Epithelial cell of alveolus of lung (primary cell): ENCODE data around the gene ZC3H12D.

- RAMPAGE, long total RNA = no peak
- RRBS = no CpG with 5 or more reads among the region's 11 CpGs
These were observed 130.9 kb upstream of the SASH1 start for GRCh38 chr6:148211695-148212230.

DNA sequence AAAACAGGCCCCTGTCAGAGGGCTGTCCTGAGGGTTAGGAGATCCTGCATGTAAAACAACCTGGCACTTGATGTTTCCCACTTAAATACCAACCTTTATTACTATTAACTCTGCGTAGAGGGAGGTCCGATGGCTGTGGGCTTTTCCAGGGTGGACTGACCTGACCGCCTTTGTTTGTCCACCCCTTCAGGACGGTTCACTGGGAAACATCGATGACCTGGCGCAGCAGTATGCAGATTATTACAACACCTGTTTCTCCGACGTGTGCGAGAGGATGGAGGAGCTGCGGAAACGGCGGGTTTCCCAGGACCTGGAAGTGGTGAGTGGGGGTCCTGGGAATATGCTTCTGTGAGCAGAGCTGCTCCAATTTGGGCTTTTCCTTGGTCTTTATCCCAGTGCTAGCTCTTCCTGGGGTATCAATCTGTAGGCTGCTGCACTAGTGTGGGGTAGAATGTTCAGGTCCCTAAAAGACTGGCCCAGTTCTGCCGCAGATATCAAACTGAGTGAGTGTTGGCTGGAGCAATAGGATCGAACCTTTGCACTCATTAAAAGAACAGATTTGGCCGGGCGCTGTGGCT is 47.4 kb downstream of the SASH1 start:
- RAMPAGE, long total RNA = no peak
- RRBS = no CpG with 5 or more reads among the region's 16 CpGs

DNA sequence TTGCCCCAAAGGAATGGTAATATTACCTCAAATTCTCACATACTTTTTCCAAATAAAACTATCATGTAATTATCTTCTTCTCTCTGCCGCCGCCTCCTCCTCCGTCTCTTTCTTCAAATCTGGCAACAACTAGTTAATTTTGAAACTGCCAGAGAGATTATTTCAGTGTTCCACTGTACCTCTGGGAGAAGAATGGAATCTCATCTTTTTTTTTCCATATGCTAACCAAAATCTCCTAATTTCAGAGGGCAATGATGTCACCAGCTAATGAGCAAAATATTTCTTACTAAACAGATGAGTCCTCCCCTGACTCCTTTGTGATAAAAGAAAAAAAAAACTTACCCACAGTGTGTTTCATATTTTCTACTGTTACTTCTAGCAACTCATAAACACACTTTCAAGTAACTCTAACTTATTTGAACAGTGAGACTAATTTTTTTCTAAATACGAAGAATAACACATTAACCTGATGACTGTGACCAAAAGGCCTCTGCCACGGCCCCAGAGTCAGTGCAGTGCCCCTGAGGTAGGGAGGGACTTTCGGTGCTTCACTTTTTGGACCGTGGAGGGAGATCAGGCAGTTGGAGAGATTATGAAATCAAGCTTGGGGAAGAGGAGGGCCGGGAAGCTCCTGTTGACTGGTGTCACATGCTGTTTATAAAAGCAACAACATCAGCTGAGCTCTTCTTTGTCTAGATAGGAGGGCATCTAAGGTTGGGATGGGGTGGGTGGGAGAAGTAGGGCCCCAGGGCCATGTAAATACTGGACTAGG is 159.6 kb downstream of the SASH1 start:
- RAMPAGE, long total RNA = no peak
- RRBS = no CpG with 5 or more reads among the region's 8 CpGs

DNA sequence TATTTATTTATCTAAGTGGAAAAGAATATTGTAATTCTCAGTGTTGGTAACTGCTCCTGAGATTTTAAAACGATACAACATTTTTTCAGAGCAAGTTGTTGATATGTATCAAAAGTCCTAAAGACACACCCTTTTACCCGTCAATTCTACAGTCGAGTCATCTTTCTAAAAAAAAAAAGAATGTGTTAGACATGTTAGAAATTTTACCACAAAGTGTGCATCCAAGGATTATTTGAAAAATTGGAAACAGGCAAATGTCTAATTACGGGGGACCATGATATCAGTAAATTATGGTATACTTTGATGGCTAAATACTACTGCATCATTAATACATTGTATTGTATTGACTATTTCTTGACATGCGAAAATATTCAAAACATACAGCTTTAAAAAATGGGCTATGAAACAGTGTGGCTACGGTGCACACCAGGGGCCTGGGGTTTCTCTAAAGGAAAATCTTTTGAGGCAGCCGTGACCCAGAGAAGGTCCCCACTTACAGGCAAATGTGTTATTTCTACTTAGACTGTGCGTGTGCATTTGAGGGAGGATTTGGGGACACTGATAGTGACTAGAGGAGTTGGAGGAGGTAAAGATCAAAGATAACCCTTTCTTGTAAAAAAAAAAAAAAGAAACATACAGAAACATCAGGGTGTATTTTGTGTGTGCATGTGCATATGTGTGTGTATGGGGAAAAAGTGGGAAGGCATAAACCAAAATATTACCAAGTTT is 160.7 kb downstream of the SASH1 start:
- RAMPAGE, long total RNA = no peak
- RRBS = no CpG with 5 or more reads among the region's 8 CpGs

DNA sequence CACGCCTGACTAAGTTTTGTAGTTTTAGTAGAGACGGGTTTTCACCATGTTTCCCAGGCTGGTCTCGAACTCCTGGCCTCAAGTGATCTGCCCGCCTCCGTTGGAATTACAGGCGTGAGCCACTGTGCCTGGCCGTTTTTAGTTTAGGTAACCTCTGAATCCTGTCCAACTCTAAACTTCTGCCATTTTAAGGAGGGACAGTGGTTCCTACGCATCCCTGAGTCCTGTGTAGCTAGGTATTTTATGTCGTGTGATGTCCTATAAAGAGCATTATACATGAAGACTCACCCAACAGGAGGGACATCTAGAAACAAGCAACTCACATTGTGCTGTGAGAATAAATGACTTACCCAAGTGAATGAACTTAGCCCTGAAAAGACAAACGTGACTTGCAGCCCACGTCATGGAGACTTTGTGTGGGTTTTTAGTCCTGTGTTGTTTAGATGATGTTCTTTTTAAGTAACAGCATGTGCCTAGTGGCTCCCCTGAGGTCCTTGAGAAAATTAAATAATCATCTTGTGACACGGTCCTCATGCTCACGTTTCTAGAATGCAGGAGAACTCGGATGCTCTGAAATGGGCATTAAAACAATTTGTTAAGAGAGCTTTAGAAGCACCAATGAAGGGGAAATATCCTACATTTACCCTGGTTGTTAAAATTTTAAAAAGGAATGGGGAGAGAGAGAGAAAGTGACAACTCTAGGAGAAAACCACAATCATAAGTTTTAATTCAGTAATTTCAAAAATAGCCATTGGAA is 165.1 kb downstream of the SASH1 start:
- RAMPAGE, long total RNA = no peak
- RRBS = no CpG with 5 or more reads among the region's 14 CpGs

- RAMPAGE, long total RNA = no peak
- RRBS = no CpG with 5 or more reads among the region's 7 CpGs
These were observed 84.2 kb downstream of the UST start for GRCh38 chr6:148830895-148831505.

GRCh38 chr6:148999823-149000393 is 253.1 kb downstream of the UST start:
- RAMPAGE, long total RNA = no peak
- RRBS = no CpG with 5 or more reads among the region's 2 CpGs

DNA sequence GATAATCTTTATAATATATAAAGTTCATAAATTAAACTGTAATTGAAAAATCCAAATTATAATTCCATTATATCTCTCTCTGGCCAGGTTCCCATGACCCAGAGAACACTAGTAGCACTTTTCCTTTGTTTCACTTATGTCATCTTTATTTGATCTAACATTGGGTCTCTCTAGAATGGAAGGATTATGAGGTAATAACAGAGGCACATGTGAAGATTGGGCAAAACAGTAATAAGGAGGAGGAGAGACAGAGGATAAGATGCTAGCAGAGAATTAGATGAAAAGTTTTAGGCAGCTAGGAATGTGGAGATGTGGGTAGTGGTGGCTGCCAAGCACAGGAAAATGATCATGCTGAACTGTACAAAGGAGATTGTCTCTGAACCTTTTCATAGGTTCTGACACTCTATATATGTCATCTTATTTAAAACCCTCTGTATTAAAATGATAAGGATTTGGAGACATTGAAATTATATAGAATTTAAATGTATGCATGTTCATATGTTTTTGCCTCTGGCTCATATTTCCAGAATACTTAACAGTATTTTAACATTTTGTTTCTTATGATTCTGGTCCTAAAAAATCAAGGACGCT is 3.4 kb downstream of the TAB2 start:
- RAMPAGE, long total RNA = no peak
- RRBS = no CpG with 5 or more reads among the region's 1 CpG

DNA sequence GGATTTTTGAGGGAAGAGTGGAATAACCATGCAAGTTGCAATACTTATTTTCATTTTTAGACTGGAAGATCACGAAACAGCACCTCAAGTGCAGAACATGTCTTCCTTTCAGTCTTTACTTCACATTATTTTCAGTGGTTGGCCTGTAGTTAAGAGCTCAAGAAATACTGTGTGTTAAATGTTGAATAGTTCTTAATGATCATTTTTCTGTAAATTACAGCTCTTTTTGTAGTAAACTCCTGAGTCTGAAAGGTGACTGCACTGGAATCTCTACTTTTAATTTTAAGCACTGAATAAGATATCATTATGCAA is 5.3 kb downstream of the TAB2 start:
- RAMPAGE, long total RNA = no peak
- RRBS = no CpG with 5 or more reads among the region's 1 CpG

- RAMPAGE, long total RNA = no peak
- RRBS = no CpG with 5 or more reads among the region's 4 CpGs
These were observed 2.6 kb upstream of the SUMO4 start for GRCh38 chr6:149397397-149397960.

GRCh38 chr6:149454377-149454921 is 30.4 kb downstream of the ZC3H12D start:
- RAMPAGE, long total RNA = no peak
- RRBS = no CpG with 5 or more reads among the region's 17 CpGs

GRCh38 chr6:149484340-149485335 is at the start of gene ZC3H12D:
TSS of gene ZC3H12D (minus strand) at chr6:149485014.
- RAMPAGE, long total RNA = no peak
- RRBS = 67% methylated on average over 1 of the region's 17 CpGs

DNA sequence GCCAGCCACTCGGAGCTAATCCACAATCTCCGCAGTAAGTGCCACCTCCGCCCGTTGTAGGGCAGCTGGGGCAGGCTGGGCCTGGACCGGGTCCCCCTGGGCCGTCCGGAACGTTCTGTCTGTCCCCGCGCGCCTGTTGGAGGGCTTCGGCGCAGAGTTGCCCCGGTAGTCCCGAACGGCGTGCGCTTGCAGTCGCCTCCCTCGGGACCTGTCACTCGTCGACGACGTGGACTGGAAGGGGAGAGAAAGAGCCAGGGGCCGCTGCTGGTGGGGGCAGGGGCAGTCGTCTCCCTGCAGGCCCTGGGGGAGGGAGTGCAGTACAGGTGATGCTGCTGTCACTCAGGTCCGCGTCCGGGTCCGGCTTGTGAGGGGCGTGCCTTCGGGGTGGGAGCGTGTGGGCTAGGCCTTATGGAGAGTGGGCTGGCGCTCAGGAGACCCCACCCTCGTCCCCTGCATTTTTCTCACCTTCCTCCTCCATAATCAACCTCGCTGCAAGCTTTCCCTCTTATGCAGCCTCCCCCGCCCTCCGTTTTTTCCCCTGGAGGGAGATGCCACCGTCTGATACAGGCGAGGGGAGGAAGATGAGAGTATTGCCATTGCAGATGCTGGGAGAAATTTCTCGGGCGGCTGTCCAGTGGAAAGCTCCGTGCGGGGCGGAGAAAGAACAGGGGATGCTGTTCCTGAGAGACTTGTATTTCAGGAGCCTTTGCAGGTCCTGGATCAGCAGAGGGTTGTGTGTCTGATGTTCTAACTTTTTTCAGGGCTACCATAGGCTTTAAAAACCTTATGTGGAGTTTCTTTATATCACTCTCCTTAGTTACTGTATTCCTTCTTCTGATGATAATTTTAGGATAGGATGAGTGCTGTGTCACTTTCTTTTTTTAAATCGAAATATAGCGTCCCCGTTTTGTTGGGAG is 640 bp downstream of the PCMT1 start:
- RAMPAGE, long total RNA = no peak
- RRBS = 1% methylated on average over 10 of the region's 48 CpGs

- RAMPAGE, long total RNA = no peak
- RRBS = 95% methylated on average over 1 of the region's 7 CpGs
These were observed 40.5 kb downstream of the LRP11 start for GRCh38 chr6:149823555-149824191.

DNA sequence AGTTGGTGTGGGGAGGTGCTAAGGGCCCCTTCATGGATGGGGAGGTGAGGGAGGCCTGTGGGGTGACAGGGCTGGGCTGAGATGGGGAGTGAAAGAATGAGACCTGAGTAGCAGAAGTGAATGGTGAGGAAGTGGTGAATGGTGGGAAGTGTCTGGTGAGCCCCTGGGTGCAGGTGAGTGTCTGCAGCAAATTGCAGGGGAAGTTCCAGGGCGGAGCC is 21.1 kb downstream of the RAET1L start:
- RAMPAGE, long total RNA = no peak
- RRBS = no CpG with 5 or more reads among the region's 1 CpG

DNA sequence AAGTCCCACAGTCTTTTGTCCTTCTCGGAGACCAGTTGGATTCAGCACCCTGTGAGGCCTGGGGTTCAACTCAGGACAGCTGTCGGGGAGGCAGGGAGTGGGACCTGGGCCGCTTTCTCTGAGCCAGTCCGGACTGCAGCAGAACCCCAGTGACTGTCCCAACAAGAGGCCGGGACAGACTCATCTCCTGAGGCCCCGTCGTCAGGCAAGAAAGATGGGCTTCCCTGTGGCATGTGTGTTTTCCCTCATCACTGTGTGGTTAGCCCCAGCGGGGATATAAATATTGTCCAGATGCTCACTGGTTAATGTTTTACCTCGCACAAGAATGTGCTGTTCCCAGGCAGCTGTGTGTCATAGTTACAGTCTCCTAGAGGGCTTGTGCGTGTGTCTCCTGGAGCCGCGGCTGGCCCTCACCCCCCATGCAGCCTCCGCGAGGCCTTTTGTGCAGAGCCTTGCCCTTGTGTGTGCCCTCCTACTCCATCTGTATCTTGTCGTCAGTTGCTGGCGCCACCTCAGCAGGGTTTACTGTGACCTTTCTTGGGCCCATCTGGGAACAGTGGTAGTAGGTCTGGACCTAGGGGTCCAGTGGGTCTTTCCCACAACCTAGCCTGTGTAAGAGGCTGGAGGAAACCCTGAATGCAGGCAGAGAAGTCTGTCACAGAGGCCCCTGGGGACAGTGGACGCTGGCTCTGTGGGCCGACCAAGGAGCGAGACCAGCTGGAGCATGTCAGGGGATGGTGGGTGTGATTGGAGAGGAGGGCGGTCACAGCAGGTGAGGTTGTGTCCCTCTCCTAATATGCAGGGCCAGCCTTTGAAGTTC is 35.0 kb downstream of the PPP1R14C start:
- RAMPAGE, long total RNA = no peak
- RRBS = no CpG with 5 or more reads among the region's 20 CpGs

DNA sequence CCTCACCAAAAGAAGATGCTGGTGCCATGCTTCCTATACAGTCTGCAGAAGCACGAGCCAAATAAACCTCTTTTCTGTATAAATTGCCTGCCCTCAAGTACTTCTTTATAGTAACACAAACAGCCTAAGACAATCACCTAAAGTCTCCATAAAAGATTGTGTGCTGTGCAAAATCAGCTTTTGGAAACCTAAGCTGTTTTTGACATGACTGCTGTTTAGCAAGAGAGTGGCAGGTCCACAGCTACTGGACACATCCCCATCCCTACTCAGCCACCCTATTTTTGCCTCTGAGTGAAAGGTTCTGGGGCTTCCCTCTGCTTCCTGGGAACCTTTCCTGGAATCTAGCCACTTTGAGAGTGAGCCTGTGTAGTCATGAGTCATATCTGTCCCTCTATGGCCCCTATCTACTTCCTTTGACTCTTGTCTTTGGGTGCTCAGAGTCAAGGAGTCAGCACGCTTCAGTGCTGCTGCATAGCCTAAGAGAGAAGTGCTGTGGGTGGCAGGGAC is 110.0 kb downstream of the PPP1R14C start:
- RAMPAGE, long total RNA = no peak
- RRBS = no CpG with 5 or more reads among the region's 2 CpGs

- RAMPAGE, long total RNA = no peak
- RRBS = no CpG with 5 or more reads among the region's 8 CpGs
These were observed 101.2 kb upstream of the IYD start for GRCh38 chr6:150267601-150268114.

- RAMPAGE, long total RNA = no peak
- RRBS = no CpG with 5 or more reads among the region's 11 CpGs
These were observed 67.0 kb downstream of the IYD start for GRCh38 chr6:150435780-150436292.

GRCh38 chr6:150485836-150486509 is 113.7 kb upstream of the PLEKHG1 start:
- RAMPAGE, long total RNA = no peak
- RRBS = no CpG with 5 or more reads among the region's 9 CpGs